ENCODE data around the genes VSTM5, CEP57 and MTMR2.

GRCh38 chr11:93850332-93851072, at the start of gene VSTM5:
VSTM5 (minus strand) TSS chr11:93850618.
- PRO-cap: unidirectional peak, minus-strand start at chr11:93850590

DNA sequence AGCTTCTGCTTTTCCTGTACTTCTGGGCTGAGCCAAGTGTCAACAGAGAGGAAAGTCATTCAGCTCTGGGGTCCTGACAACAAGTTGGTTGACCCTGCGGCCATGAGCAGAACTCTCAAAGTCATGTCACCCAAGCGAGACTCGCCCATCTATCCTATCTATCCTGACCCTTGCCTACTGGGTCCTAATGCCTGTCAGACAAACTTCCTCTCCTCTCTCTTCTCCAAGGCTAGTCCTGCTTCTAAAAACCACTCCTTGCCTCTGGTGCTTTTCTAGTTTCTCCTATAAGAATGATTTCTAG, 9.7 kb upstream of the PANX1 start:
- PRO-cap: no peak

- PRO-cap: no peak
Observed at GRCh38 chr11:94130585-94131293, 2.1 kb downstream of the PANX1 start.

DNA sequence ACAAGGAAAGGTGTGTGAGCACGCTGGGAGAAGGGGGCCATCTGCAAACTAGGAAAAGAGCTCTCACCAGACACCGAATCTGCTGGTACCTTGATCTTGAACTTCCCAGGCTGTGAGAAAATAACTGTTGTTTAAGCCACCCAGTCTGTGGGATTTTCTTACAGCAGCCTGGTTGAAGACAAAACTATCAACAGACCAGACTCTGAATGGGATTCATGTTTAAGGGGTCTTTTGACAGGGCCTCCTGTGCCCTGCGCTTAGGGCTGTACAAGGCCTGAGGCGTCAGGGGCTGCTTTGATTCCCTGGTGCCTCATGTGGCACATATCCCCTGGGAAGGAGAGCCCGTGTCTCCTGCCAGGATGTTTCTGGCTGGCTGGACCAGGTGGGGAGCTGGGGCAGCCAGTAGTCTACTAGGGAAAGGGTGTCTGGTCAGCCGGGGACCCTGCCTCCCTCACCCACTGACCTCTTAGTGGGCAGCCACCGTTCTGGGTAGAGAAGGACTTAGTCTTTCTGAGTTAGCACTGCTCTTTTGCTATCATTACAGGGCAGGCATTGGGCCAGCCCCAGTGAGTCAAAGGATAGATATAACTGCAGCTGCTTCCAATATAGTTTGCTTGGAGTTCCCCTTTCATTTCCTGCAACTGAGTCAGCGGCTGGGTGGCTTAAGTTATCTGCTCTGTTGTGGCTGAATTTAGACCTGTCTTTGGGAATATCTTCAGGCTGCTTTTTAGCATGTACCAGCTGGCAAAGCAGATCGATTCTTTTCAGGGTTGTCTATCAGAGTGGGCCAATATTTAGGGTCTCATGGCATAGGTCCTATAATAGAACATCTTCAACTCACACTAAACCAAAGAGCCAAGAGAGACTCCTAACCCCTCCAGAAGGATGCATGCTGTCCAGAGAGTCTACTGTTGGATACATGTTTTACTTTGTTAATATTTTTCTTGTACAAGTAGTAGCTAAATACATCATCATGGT, 6.4 kb downstream of the PANX1 start:
- PRO-cap: no peak

GRCh38 chr11:94539257-94539833, 4.4 kb upstream of the FUT4 start:
- PRO-cap: bidirectional peak, plus-strand start at chr11:94539657, minus-strand start at chr11:94539537

DNA sequence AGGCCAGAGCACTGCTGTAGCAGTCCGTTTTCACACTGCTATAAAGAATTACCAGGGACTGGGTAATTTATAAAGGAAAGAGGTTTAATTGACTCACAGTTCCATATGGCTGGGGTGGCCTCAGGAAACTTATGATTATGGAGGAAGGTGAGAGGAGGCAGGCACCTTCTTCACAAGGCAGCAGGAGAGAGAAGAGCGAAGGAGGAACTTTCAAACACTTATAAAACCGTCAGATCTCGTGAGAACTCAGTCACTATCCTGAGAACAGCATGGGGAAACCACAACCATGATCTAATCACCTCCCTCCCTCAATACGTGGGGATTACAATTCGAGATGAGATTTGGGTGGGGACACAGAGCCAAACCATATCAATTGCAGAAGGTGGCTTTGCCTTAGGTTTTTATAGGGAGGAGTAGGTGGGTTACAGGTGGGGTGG, 48.0 kb downstream of the CWC15 start:
- PRO-cap: no peak

DNA sequence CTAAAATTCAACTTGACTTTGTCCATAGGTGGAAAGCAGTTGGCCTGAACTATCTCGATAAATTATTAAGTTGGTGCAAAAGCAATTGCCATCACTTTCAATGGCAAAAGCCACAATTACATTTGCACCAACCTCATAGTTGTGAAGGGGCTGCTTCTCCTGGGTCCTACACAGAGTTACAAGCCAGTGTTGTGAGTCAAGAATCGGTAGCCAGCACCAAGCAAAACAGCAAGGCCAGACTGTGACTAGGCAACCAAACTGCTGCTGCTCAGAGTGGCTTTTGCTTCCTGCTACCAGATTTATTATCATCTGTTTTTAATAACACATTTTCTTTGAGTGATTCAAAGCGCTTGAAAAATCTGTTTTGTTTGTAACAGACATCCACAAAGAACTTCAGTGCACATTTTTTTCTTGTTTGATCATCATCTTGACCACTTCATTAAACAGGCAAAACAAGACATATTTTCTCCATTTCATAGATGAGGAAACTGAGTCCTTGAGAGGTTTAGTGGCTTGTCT, 40.2 kb downstream of the CWC15 start:
- PRO-cap: no peak

DNA sequence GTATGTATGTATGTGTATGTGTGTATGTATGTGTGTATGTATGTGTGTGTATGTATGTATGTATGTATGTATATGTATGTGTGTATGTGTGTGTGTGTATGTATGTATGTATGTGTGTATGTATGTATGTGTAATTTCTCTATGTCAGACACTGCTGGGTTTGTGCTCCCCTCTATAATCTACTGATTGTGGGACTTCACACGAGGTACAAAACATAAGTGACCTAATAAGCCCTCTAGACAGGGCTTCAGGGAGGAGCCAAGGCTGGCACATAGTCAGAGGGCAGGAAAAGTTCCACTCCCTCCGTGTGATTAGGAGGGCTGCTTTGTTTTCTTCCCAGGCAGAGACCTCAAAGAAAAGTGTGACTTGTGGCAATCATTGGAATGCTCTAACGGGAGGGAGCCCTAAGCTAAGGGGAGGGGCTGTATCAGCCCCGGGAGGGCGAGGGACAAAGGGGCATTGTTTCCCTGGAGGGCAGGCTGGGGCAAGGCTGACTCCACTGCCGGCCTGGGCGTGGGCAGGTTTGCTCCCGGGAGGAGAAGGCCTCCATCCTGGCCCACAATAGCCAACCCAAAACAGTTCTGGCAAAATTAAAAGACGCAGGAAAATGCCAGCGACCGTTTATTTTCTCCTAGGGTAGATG, 59.9 kb downstream of the ENDOD1 start:
- PRO-cap: unidirectional peak, plus-strand start at position 493 of the sequence

- PRO-cap: no peak
Observed at GRCh38 chr11:95172549-95173508, 58.2 kb downstream of the SESN3 start.

GRCh38 chr11:95248868-95249380, 17.9 kb upstream of the SESN3 start:
- PRO-cap: no peak

GRCh38 chr11:95711181-95711515, 78.4 kb downstream of the FAM76B start:
- PRO-cap: no peak

GRCh38 chr11:95790291-95790623, at the start of gene CEP57:
CEP57 (plus strand) TSS chr11:95790498.
- PRO-cap: bidirectional peak, plus-strand start at chr11:95790539, minus-strand start at chr11:95790371

GRCh38 chr11:95791413-95792051, 1.2 kb downstream of the CEP57 start:
- PRO-cap: no peak

DNA sequence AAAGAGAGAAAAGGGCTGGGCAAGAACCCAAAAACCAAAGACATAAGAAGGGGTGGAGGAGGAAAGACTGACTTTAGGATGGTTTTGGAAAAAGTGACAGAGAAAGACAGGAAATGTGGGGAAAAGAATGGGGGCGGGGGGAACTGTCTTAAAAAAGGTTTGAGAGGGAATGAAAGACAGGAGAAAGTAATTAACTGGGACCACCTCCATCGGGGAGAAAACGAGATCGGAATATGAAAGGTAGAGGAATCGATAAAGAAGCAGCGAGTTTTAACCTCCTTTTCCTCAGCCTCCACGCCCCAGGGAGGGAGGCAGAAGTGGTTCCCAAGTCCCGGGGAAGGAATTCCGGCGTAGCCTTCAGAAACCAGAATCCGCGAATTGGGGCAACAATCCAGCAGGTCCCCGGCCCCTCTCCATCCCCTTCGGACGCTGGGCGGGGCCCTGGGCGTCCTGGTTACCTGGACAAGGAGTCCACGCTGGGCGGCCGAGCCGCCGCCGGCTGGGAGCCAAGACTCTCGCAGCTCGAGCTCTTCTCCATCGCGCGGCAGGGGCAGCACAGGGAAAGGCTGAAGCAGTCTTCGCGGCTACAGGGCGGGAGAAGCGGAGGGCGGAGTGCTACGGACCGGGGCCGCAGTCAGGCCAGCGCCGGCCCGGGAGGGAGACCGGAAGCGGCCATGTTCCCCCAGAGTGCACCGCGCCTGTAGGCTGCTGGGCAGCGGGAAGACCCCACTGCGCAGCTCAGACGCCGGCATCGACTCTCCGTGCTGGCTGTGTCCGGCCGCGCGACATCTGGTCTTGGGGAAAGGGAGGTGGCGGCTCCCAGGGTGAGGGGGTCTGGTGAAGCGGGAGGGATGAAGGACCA, at the start of gene MTMR2:
MTMR2 (minus strand) TSS at position 691 of the 862 bp plus-strand sequence.
- PRO-cap: bidirectional peak, plus-strand start at position 537 of the sequence, minus-strand start at position 545 of the sequence; bidirectional peak, plus-strand start at position 741 of the sequence, minus-strand start at position 650 of the sequence

- PRO-cap: no peak
Observed at GRCh38 chr11:96013942-96014746, 90.2 kb upstream of the MTMR2 start.

- PRO-cap: no peak
Observed at GRCh38 chr11:96037479-96038030, 113.6 kb upstream of the MTMR2 start.

DNA sequence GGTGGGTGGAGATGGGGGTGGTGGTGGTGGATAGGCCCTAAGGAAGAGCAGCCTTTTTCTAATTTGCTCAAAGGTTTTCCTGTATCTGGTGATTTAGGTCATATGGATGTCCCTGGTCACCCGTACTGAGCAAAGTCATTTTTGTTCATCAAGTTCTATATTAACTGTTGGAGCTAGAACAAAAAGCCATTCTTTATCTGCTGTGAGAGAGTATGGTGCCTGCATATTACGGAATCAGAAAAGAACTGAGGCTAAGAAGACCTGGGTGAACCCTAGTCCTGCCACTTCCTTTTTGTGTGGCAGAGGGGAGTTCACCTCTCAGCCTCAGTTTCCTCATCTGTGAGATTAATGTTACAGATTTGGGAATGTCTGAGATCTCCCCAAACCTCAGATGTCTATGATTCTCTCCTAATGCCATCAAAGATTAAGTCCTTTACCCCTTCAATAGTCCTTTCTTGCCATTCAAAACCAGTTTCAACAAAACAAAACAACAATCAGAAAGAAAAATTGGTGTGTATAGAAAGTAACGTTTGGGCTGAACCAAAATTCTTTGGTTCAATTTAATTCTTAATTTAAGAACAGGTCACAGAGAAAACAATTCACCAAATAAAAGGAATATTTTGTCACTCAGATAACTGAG, 121.3 kb upstream of the MTMR2 start:
- PRO-cap: no peak

DNA sequence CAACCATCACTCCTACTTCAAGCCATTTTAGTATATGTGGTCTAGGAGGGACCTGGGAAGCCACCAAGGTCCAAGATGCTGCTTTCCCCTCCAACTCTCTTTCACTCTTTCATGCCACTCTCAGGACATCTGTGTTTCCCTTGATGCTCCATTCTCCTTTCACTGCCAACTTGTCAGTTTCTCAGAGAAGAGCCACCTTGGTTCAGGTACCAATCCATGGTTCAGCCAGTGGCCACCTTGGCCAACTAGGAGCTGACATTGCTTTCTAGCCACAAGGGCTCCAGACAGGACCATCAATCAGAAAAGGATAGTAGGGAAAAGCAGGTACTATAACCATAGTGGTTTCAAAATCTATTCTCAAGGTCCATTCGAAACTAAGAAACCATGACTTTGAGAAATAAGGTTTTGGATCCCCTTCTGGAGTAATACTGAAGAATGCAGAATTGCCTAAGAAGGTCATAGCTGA, 163.3 kb downstream of the MAML2 start:
- PRO-cap: no peak

DNA sequence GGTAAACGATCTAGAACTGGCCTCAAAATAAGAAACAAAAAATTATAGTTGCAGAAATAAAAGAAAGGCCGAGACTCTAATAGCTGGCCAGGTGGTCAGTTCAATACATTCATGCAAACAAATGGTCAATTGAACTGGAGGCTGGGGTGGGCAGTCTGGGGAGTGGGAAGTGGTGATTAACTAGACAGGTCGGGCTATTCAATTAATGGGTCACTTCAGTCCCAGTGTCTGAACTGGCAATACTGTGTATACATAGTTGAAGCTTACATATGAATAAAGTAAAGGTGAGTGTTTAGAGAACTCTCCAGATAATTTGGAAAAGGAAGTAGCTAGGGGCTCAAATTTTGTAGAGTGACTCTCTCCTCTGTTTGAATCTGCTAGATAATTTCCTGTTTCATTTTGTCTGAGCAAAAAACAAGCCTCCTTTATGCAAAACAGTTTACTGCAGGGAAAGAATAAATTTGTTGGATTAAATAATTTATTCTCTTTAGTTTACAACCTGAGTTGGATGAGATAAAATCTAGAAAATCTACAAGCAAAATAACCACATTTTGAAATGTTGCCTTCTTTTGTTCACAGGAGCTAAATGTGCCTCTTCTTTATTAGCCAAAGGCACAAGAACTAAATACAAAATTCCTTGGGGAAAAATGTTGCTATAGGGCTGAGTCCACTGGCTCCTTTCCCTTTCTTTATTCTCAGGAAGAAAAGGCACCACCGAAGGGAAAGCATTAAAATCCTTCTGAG, 148.8 kb downstream of the MAML2 start:
- PRO-cap: no peak

DNA sequence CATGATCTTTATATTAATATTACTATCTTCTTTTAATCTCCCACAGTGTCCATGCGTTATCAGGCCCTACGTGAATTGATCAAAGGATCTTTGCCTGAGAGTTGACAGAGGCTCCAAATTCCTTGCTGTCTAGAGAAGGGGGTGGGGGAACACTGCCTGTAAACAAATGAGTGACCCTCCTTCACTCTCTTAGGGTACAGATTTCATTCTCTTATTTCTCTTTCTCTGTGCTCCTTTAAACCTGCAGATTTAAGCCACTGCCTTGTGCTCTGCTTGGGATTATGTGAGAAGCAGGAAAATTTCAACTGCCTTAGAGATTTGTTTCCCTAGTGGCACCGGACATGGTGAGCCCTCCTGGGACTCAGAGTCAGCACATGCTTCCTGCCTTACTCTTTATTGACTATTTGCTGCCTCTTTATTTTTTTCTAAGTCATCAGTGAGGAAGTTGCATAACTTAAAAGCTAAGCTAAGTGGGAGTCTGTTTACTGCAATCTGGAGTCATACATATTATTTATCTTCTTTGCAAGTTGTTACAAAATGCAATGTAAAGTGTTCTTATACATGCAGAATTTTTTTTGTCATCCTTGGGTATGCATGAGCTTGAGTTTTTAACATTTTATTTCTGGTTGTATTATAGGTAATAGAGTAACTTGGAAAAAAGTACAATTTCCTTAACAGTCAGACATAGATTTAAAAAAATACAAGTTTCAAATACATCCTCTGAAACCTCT, 122.8 kb downstream of the MAML2 start:
- PRO-cap: no peak